Metastatic Pancreatic Carcinoma in the Ovary (tissue), 1 donor: ENCODE measurements around a stretch of chr2.

- PRO-cap = no peak
Observed at GRCh38 chr2:234463908-234464630, 32.8 kb downstream of the ARL4C start.

GRCh38 chr2:234495805-234496240, 1.1 kb downstream of the ARL4C start:
- PRO-cap = no peak

DNA sequence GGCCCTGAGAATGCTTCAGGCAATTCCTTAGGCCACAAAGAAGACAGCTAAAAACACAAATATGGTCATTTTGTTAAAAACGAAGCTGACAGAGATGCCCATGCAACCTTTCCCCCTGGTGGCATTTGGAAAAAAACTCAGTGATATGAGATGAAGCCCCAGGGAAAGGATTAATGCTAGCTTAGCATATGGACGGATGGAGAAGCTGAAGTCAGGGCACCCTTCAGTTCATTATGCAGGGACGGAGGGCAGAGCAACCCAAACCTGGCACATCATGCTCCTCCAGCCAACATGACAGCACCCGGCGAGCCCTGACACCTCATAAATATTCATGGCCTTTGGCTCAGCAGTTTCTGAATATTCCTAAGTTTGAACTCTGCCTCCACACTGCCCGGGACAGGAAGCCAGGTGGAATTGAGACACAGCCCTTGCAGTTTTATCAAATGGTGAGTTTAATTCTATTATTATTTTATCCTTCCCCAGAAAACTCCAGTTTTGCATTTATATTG, 87.4 kb upstream of the SH3BP4 start:
- PRO-cap = no peak

GRCh38 chr2:234880656-234881184, 71.1 kb upstream of the SH3BP4 start:
- PRO-cap = no peak

GRCh38 chr2:234977681-234977947, 25.8 kb downstream of the SH3BP4 start:
- PRO-cap = no peak

DNA sequence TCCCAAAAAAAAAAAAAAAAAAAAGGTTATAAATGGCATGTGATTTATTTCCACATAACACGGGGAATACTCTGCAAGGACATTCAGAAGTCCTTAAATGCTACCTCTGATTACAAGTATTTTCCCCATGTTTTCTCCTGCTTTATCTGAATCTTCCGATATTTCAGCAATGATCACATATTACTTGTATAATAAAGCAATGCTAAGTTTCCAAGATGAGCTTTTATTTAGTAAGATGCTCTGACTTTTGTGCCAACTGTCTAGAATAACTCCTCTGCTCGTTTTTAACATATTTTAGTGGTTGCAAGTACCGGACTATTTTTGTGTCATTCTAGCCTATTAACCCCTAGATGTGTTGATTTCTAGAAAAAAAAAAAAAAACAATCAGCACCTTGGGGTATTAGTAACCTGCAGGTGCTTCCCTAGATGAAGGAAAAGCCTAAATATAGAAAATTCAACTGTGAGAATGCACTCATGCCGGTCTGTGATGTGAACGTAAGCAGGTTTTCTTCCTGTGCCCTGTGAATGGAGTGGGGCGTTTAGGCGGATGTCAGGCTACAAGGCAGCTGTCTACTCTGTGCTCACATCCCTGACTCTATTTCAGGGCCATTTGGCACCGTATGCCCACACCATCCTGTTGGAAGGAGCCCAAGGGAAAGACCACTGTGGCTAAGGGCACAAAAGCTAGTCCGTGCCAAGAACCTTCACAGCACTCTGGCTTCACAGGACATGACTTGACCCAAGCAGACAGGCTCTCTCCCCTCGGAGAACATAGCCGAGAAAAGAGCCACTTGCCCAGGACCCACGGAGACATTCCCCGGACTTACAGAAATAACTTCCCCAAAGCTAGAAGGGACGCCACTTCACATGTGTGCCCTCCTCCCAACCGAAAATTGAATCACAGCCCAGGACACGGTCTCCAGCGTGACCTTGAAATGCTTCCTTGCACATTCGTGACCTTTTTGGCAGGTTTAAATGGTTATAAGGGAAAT, 61.0 kb upstream of the AGAP1 start:
- PRO-cap = no peak

DNA sequence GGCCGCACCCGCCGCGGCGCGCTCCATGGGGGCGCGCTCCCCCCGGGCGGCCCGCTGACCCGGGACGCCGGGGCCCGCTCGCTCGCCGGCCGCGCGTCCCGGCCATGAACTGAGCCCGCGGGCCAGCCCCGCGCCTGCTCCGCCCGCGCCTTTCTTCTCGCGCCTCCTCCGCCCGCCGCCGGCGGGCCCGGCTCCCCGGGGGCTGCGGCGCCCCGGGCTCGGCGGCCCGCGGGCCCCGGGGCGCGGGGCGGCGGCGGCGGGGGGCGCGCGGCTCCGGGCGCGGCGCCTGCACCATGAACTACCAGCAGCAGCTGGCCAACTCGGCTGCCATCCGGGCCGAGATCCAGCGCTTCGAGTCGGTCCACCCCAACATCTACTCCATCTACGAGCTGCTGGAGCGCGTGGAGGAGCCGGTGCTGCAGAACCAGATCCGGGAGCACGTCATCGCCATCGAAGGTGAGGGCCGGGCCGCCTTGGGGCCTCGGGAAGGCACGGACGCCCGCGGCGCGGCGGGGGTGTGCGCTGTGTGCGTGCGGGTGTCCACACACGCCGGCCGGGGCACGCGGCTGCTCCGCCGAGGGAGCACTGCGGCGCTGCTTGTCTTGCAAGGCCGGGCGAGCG, 661 bp downstream of the AGAP1 start:
- PRO-cap = no peak

DNA sequence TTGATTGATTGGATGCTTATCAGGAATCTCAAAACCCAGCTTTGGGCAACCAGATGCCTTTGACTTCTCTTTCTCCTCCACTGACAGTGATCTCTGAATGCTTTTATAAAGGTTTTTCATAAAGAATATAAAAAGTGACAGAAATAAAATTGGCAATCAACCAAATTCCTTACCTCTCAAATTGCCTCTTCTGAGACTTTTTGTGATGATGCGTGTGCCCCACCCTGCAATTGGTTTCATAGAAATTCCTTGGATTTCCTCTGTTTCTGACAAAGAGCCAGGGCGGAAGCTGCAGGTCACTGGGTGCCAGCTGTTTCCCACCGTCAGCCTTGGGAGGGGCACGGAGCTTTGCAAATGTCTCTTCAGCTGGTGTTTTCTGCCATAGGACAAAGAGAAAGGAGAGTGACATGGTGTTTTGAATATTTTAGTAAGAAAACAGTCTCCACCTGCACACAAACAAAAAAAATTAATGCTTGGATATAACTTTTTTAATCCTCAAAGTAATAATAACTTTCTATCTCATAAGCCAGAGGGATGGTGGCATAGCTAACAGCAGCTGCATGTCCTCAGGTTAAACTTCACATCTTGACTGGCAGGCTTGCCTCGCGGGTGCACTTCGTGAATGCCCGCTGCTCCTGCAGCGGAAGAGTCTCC, 24.5 kb downstream of the AGAP1 start:
- PRO-cap = no peak

DNA sequence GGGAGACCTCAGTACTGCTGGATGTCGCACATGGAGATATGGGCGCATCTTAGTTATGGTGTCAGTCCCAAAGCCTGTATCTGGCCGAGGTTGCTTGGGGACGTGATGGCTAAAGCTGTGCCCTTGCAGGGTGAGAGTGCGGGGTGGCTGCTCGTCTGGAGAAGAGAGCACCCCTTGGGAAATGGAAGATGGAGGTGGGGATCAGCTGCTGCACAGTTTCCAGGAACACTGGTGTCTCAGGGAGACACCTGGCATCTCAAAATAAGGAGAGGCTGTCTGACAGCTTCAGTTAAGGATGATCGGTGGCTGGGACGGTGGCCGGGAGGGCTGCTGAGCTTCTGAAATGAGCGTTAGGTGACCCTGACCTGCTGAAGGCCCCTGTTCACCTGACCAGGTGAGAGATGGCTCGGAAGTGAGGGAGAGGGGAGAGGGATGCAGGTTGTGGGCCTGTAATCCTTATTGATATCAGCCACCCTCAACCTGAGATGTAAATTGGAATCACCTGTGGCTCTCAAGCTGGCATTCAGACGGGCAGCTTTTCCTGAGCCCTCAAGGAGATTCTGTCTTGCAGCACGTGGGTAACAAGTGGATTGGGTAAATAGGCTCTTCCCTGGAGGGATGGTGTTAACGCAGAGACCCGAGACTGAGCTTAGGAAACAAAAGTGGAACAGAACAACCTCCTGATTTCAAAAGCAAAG, 99.0 kb downstream of the AGAP1 start:
- PRO-cap = no peak

GRCh38 chr2:235634826-235635426, 141.1 kb downstream of the AGAP1 start:
- PRO-cap = no peak

- PRO-cap = no peak
Observed at GRCh38 chr2:235637897-235638449, 144.1 kb downstream of the AGAP1 start.

DNA sequence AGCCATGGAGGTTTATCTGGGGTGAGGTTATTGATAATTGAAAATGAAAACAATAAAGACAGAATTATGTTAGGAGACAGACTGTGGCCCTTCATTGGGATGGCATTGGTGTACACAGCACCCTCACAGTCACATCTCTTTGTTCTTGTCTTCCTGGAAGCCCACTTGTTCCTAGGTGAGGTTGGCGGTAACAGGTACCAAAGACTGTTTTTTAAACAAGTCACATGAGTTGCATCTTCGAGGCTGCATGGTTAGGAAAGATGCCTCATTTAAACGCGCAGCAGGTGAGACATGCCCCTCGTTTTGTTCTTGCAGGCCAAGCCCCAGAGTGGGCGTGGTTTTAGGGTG, 175.2 kb downstream of the AGAP1 start:
- PRO-cap = no peak

DNA sequence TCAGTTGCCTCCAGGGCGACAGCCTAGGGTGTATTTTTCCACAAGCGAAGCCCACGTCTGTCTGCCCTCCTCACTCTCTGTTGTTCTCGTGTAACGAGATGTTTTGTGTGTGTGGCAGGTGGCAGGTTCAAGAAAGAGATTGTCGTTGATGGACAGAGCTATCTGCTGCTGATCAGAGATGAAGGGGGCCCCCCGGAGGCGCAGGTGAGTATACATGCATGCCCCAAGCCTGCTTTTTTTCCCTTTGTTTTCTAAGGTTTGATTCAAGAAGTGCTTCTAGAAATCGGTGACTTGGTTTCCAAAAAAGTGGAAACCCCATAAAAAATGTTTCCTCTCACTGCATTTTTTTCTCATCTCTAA, 247.0 kb downstream of the AGAP1 start:
- PRO-cap = no peak

GRCh38 chr2:235974418-235974887, 193.7 kb downstream of the GBX2 start:
- PRO-cap = no peak

DNA sequence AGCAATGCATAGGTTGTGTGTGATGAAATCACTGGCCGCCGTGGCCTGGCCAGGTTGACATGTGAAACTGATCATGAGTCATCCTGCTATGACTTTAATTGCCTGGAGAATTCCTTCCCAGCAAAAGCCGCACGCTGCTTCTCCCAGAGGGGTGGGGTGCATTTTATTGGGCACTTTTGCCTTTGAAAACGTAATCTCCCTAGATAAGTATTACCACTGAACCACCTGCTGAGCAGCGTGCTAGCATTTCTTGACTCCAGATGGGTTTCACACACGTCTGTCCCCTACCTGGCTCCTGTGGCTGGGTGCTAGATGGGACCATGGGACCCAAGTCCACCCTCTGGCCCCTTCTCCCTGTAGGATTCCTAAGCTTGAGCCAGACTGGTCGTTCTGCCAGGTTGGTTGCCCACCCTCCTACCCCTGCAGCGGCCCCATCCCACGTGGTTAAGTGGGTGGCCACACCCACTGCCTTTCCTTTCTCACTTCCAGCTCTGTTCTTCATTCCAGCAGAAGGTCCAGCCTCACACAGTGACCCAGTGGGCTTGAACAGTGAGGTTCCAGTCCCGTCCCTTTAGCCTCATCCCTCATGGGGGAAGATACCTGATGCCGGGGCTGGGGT, 89.7 kb downstream of the GBX2 start:
- PRO-cap = no peak

- PRO-cap = no peak
Observed at GRCh38 chr2:236178533-236179099, 10.4 kb upstream of the GBX2 start.

DNA sequence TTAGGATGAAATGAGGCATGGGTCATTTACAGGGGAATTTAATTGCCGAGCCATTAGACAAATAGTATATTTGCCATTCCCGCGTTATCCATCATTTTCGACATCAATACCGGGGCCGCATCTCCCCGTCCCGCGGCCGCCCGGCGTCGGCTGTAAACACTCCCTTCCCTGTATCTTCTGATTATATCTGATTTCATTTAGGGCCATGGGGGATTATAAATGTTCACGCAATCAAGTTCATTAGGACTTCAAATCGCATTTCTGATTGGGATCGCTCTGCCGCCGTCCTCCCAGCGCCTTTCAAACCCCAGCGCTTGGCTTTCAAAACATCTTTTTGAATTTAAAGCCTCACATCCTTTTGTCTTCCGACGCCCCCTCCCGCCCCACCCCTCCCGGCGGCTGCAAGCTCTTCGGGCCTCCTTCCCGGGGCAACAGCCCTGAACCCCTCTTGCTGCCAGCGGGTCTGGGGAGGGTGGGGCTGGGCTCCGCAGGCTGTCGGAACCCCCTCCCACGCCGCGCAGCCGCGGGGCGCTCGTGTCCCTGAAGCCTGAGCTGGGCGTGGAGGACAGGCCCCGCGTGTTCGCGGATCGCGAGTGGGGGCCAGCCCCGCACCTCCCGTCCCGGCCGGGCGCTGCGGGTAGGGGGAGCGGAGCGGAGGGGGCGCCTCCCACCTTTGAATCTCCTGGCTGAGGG, 11.1 kb upstream of the GBX2 start:
- PRO-cap = no peak

- PRO-cap = no peak
Observed at GRCh38 chr2:236237427-236237887, 26.7 kb downstream of the ASB18 start.

GRCh38 chr2:236241343-236242104, 22.7 kb downstream of the ASB18 start:
- PRO-cap = no peak

GRCh38 chr2:236567904-236568373, 1.7 kb upstream of the ACKR3 start:
- PRO-cap = no peak